Left colon (tissue), 1 donor: ENCODE measurements around a stretch of chr2.

DNA sequence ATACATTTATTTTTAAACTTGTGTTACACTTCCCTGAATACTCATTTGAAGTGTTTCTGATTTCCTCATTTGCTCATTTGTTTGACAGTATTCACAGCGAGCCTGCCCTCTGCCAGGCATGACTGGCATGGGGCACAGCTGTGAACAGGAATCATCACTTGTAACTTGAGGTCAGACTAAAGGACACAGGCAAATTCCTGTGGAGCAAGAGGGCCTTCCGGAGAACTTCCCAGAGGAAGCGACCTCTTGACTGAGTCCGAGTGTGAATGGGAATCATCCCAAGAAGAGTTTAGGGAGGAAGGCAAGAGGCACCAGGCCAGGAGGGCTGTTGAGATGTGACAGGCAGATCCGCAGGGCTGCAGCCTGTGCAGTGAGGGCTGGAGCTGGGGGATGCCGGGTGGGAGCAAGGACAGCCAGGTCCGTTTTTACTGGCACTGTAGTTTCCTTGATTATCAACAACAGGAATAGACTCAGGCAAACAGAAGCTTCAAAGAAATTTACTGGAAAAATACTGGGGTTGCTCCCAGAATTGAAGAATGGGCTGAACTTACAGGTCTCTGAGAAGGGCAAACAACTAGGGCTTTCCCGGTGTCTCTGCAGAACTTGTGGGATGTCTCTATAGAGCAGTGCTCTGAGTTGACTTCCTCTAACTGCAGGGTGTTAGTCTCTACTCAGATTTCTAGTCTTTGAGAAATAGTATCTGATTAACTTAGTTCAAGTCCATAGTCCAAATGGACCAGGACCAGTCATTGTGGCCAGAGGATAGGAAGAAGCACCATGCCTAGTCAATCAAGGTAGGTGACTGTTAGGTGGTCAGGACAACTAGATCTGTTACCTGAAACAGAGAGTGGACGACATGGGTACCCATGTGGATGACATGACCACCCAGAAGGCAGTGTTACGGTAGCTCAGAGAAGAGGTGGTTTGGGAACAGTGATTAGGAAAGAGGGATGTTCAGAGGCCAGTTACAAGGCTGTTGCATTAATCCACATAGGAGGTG, 45.6 kb downstream of the LIMS1 start:
- PRO-cap: no peak

GRCh38 chr2:108585019-108585807, 50.9 kb downstream of the LIMS1 start:
- PRO-cap: no peak

GRCh38 chr2:108637234-108637674, 82.0 kb upstream of the RANBP2 start:
- PRO-cap: no peak

GRCh38 chr2:108652606-108653105, 66.6 kb upstream of the RANBP2 start:
- PRO-cap: no peak

DNA sequence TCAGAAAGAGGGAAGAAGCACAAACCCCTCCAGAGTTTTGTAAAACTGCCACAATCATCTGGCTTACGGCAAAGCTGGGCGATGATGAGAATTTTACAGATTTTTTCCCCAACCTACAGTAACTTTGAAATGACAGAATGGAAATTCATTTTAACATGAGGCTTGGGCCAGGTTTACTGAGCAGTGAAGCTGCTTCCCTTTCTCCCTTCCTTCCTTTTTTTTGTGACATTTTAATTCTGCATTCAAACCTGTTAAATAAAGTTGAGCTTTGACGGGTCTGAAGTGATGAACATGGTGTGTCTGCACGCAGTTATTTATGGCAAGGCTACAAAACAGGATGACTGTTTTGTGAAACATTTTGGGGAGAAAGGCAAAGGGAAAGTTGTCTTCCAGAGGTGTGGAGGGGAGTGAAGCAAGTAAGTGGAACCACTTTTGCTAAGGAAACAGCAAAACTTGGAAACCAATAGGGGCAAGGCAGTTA, 61.7 kb upstream of the RANBP2 start:
- PRO-cap: no peak

GRCh38 chr2:108727791-108728298, 8.6 kb downstream of the RANBP2 start:
- PRO-cap: no peak

- PRO-cap: no peak
These were observed 30.2 kb upstream of the CCDC138 start for GRCh38 chr2:108756348-108756820.

- PRO-cap: no peak
These were observed 14.8 kb upstream of the CCDC138 start for GRCh38 chr2:108771719-108772276.

DNA sequence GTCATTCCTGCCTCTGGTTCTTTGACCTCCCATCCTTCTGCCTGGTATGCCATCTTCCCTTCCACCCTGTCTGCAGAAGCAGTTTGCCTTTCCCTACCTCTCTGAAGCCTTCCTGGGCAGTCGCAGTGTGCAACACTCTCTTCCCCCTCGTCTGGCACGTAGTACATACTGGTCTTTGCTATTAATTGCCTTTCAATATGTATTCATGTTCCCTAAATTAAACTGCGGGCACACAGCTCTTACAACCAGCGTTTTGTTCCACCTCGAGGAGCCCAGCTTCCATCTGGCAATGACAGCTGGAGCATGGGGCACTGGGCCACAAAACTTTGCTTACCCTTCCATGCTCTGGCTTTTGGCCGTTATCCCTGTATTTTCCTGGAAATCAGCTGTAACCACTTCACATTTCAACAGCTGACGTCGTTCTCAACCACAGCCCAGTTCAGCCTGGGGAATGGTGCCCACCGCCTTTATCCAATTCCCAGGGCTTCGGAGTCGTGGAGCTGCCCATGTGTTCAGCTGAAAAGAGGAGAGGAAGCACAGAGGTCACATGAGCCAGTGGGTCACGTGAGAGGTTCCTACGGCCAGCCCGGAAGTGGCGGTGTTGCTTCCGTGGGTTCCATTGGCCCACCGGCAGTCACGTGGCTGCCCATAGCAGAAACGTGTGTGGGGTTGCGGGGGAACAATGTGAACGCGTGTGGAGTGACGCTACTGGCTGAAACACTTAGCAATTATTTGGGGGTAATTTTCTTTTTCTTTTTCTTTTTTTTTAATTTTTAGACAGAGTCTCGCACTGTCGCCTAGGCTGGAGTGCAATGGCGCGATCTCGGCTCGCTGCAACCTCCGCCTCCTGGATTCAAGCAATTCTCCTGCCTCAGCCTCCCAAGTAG, 16.7 kb upstream of the EDAR start:
- PRO-cap: no peak

DNA sequence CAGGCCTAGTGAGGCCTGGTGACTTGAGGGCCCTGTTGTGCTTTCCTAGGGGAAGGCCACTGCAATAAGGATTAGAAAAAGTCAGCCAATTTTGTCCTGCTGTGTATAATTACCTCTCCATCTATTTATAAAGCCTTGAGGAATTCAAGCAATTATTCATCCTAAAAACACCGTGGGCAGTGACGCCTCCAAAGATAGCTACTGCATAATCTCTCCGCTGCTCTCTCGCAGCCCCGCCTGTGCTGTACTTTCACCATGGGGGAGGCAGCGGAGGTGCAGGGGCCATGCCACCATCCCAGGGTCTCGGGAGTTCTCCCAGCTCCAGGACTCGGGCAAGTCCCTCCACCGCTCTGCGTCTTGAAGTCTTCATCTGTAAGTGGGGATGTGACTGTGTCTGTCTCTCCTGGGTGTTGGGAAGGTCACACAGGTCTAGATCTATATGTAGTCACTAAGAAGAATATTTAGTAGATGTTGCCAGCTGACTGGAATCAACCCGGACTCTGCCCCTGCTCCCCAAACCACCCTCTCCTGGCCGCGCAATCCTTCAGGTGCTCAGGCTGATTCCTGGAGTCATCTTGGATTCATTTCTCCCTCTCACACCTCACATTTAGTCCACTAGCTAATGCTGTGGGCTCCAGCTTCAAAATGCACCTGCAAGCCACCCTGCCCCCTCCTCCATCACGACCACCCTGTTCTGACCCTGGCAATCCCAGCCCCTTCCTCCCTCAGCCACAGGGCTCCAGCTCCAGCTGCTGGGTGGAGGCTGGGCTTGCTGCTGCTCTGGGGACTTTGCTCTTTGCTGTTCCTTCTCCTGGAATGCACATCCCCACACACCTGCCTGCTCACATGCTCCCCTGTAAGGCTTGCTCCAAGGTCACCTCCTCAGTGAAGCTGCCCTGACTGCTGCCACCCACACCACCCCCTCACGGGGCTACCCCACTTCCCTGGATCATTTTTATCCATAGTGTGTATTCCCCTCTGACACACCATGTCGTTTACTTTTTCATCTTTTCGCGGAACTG, 61.5 kb upstream of the SH3RF3 start:
- PRO-cap: no peak

DNA sequence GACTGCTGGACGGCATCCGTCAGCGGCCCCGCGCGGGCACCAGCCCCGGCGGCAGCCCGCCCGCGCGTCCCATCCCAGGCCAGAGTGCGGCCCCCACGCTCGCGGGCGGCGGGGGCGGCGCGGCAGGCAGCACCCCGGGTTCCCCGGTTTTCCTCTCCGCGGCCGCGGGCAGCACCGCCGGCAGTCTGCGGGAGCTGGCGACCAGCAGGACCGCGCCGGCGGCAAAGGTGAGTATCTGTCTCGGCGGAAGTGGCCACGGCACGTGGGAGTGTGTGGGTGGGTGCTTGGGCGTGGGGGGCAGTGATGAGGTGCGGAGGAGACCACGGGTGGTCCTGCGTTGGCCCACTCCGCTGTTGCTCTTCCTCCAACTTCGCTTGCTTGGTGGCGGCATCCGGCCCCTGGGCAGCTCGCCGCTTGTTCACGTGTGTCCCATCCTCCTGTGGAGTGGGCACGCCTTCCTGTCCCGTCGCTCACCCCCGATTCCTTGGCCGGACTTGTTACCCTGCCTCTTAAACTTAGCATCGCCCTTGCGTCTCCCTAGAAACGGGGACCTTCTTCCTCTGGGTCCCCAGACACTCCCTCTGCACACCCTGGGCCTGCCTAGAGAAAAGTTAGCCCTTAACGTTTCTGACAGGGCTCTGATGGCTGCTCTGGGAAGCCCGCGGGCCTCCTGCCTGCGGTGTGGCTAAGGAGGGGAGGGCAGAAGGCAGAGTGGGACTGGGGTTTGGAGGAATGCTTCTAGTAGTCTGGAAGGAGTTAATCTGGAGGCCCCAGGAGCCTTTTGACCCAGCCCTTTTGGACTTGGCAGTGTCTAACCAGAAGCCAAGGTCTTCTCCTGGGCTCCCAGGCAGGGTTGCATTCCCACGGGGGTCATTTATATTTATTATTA, 1.1 kb downstream of the SH3RF3 start:
- PRO-cap: no peak

DNA sequence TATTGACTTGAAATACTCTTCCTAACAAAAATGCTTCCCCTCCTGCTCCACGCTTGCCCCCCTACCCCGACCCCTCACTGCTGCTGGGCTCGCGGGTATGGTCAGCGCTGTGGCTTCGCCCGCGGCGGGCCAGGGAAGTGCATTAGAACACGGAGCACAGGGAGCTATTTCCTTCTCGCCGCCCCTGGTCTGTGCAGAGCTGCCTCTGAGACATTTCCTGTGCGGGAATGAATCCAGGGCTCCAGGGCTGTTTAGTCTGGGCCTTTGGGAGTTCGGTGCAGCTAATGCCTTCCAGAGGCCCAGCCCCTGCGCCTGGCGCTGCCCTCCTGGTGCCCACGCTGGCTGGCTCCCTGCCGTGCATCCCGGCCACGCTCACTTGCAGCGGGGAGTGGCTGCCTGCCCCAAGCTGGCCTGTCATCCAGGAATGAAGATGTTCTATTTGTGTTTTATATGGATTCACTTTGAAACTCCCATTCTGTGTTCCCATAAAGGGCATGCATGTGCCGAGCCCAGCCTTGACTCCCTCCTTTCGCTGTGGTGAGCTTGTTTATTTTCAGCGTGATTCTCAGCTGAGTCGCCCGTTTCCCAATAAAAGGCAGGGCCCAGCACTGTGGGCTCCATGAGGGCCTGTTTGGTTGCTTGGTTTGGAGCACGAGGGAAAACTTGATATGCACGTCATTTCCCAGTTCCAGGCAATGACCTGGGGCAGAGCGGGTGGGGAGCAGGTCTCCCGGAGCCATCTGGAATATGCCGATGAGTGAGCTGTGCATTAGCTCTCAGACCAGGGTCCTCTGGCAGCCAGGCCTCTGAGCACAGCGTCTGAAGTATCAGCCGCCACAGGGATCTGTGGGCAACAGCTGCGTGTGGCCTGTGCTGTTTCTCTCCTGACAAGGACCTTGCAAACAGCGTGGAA, 42.7 kb downstream of the SH3RF3 start:
- PRO-cap: bidirectional peak, plus-strand start at position 685 of the sequence, minus-strand start at position 521 of the sequence

DNA sequence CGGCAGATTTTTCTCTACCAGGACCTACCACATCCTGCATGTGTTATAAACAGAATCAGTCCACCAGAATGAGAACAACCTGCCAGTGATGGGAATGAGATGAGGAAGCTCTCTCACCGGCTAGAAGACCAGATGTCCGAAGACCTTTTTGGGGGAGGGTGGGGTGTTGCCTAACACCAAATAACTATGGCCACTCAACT, 88.5 kb downstream of the SH3RF3 start:
- PRO-cap: unidirectional peak, plus-strand start at position 85 of the sequence

- PRO-cap: no peak
These were observed 166.4 kb downstream of the SEPTIN10 start for GRCh38 chr2:109447209-109447896.

GRCh38 chr2:109555833-109556359, 57.9 kb downstream of the SEPTIN10 start:
- PRO-cap: no peak

GRCh38 chr2:109612709-109613223, 1.0 kb downstream of the SEPTIN10 start:
- PRO-cap: no peak

DNA sequence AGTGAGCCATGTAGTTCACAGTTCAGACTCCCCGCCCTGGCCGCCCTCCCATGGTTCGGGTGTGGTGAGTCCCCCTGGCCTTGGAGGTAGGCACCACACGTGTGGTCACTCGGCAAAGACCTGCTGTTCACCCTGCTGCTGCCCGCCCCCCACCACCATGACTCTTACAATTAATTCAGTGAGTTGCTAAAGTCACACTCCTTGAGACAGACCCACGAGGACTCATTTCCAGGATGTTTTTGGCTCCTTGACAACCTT, 5.1 kb upstream of the MALL start:
- PRO-cap: no peak

GRCh38 chr2:111120131-111120865, 416 bp upstream of the BCL2L11 start:
- PRO-cap: bidirectional peak, plus-strand start at chr2:111120338, minus-strand start at chr2:111120258; bidirectional peak, plus-strand start at chr2:111120484, minus-strand start at chr2:111120501; bidirectional peak, plus-strand start at chr2:111120943, minus-strand start at chr2:111120756

- PRO-cap: no peak
These were observed 80.4 kb downstream of the BCL2L11 start for GRCh38 chr2:111201061-111201665.

DNA sequence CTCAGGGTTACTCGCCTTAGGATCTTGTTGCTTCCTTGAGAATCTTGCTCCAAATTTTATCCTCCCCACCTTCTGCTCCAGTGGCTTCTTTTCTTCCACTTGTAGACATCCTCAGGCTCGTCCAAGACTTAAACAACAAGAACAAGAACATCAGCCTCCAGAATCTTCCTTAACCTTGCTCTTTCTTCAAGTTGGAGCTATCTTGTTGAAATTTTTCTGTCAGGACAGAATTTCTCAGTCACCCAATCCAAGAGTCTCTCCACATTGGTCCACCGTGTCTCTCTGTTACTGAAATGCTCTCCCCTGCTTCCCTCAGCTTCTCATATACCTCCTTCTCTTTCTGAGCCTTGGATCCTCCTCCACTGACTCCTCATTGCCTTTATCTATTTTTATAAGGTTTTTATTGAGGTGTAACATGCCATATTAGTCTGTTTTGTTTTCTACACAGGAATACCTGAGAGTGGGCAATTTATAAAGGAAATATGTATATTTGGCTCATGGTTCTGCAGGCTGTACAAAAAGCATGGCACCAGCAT, 113.0 kb downstream of the BCL2L11 start:
- PRO-cap: no peak